NCI-H460 (cell line): Measurements from ENCODE around the gene KLKB1.

RAMPAGE:
- cytosol, long total RNA: no peak
- long total RNA: no peak
- nucleus, long total RNA: no peak
These were observed 4.7 kb downstream of the CYP4V2 start for GRCh38 chr4:186195924-186196563.

GRCh38 chr4:186227115-186227648 is at the start of gene KLKB1:
Gene KLKB1 (plus strand): TSS chr4:186227507.
RAMPAGE:
- cytosol, long total RNA: no peak
- long total RNA: no peak
- nucleus, long total RNA: no peak

DNA sequence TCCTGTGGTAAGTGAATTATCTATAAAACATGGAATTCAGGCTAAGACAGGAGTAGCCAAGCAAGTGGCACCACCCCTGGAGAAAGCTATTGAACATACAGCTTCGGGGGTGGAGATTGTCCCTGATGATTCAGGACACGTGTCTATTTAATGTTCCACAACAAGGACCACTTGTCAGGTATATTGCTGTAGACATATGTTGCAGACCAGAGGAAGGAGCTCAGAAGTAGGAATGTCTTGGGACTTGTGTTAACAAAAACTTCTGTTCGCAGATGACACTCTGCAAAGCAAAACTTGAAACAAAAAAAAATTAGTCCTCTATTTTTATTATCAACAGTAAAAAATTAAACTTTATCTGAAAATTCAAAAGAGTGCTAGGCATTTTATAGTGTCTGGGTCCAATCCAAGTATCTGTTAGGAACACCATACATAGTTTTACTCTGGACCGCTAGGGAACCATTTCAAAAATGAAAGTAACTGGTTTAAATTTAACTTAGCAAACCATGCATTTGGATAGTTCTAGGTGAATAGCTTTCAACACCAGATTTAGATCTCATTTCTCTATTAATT is 1.0 kb downstream of the KLKB1 start:
RAMPAGE:
- cytosol, long total RNA: no peak
- long total RNA: no peak
- nucleus, long total RNA: no peak

GRCh38 chr4:186588506-186589274 is 33.3 kb upstream of the MTNR1A start:
RAMPAGE:
- cytosol, long total RNA: no peak
- long total RNA: no peak
- nucleus, long total RNA: no peak

RAMPAGE:
- cytosol, long total RNA: no peak
- long total RNA: no peak
- nucleus, long total RNA: no peak
These were observed 62.5 kb upstream of the MTNR1A start for GRCh38 chr4:186617504-186618667.

RAMPAGE:
- cytosol, long total RNA: no peak
- long total RNA: no peak
- nucleus, long total RNA: no peak
These were observed 54.6 kb downstream of the FAT1 start for GRCh38 chr4:186668797-186669674.

RAMPAGE:
- cytosol, long total RNA: no peak
- long total RNA: no peak
- nucleus, long total RNA: no peak
These were observed 746 bp downstream of the FAT1 start for GRCh38 chr4:186722764-186723456.

GRCh38 chr4:186755803-186756359 is 32.2 kb upstream of the FAT1 start:
RAMPAGE:
- cytosol, long total RNA: no peak
- long total RNA: no peak
- nucleus, long total RNA: no peak

GRCh38 chr4:186764961-186765563 is 41.4 kb upstream of the FAT1 start:
RAMPAGE:
- cytosol, long total RNA: no peak
- long total RNA: no peak
- nucleus, long total RNA: no peak

DNA sequence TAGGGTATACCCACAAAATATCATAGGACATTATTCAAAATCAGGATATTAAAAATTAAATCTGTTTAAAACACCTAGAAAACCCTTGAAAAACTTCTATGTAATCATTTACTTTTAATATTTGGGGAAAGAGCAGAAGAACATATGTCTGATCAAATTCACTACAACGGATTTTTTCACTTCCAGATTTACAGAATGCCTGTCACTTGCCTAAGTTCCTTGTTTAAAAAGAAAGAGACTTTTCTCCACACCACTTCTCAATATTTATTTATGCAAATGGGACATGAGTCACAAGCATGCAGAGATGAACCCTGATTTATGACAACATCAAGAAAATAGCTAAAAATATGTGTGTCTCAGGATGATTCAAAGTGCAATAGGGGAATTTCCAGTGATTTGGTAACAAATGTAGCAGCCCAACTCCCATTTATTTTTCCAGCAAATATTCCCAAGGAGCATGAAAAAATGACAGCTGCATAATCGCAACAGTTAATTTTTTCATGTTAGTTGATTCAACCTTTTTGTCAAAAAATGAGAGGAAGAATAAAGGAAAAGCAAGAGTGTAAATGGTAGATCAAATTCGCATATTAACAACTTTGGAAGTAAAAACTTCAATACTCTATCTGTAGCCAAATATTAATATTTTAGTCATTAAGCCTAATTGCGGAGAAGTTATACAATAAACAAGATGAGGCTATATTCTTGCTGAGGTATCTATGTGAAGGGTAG is 180.5 kb upstream of the FAT1 start:
RAMPAGE:
- cytosol, long total RNA: no peak
- long total RNA: no peak
- nucleus, long total RNA: no peak

DNA sequence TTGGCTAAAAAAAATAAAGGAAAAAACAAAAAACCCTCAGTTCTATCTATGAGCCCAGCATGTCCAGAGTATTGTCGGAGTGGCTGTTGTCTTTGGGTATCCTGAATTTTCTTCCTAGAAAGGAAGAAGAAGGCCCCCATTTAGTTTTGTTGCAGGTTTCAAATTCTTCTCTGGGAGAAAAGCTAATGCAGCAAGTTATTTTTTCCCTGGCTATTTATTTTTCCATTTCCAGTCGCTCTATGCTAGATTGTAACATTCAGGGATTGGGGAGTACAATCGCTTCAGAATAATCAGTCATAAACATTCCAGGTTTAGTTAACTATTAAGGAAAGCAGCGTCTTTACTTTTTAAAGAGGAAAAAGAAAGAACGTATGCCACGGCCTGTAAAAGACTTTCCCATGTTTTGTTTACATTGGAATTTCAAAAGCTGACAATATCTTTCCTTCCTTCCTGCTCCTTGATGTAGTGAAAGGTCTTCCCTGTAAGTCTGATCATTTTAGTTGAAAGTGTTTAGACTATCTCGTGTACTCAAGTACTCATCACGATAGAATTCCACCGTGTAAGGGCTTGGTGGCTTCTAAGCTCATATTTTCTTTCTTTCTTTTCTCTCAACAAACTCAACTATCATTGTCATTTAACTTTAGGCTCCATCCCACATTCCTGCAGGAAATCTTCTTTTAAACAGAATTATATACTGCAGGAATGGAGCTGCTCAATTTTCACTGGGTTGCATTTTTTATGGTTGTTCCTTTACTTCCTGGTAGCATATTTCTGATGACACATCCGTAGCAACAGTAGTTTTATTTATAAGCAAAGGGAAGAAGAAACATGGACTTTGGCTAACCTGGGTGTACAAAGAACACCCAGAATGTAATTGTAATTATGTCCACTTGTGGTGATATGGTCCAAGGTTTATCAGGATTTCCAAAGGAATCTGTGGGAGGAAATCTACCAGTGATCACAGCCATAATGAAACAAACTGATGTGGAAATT is 213.0 kb upstream of the FAT1 start:
RAMPAGE:
- cytosol, long total RNA: no peak
- long total RNA: no peak
- nucleus, long total RNA: no peak

DNA sequence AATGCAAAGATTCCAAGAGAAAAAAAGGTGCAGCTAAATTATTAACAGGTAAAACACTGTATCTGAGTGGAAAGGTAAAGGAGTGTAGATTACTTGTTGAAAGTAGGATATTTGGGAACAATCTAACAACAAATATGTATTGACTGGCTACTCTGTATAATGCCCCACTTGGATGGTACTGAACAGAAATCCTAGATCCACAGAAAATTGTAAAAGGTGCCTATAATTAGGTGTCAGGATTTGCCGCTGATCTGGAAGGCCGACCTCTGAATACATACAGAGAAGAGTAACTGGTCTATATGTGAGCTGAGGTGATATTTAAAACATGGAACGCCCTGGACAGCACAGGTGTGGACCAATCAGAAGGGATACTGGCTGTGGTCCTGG is 319.7 kb upstream of the FAT1 start:
RAMPAGE:
- cytosol, long total RNA: no peak
- long total RNA: no peak
- nucleus, long total RNA: no peak

DNA sequence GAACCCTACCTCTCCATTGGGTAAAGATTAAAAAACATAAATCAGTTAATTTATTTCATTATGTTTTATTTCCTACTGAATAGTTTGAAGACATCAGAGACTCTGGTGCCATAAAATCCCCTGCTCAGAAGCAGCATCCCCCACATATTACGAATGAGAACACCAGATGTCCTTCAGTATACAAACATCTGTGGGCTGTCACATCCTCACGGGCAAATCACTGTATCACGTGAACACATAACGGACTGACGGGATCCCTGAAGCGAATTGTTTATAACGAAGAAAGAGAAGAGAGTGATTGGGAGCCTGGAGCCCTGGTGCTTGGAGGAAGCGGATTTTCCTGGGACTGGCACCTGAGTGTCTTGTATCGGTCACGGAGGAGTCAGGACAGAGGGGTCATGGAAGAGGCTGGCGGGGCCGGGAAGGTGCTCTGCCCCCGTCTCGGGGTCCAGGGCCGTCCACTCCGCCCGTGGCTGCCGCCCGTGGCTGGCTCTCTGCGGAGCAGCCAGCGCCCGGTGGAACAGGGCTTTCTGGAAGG is 452.7 kb upstream of the FAT1 start:
RAMPAGE:
- cytosol, long total RNA: no peak
- long total RNA: no peak
- nucleus, long total RNA: no peak

GRCh38 chr4:187307265-187307482 is 583.5 kb upstream of the FAT1 start:
RAMPAGE:
- cytosol, long total RNA: no peak
- long total RNA: no peak
- nucleus, long total RNA: no peak

DNA sequence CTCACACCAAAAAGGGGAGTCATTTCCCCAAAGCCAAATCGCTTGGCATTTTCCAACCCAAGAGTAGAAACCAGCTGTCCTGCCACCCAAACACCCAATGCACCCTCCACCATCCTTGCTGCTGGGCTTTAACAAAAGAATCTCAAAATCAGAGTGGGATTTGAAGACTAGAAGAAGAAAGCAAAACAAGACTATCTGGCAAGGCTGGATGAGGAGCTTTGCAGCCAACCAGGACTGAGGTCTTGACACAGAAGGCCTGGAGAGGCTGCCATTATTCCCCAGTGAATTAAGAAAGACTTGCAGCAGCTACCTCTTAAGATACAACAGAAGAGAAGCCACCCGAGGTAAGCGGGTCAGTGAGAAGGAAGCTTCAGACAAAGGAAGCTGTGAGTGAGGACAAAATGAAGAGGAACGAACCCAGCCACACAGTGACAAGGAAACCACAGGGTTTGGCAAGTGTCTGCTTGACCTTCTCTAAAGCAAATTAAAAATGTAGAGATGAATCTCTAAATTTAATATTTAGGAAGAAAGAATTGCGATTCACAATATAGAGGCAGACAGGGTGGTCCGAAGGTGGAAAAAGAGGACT is 281.9 kb upstream of the FRG1 start:
RAMPAGE:
- cytosol, long total RNA: no peak
- long total RNA: no peak
- nucleus, long total RNA: no peak

DNA sequence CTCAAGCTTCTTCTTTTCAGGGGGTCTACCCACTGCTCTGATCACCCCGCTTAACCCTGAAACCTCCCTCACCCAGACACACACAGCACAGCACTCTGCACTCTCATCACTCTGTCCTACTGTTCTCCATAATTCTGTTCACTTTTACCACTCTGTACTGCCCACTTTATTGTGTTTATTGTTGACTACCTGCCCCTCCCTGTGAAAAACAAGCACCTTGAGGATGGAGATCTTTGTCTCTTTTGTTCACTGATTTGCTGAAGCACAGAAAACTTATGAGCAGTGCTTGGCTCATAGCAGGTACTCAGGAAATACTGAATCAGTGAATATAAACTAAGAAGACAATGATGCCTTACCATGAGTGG is 201.5 kb upstream of the FRG1 start:
RAMPAGE:
- cytosol, long total RNA: no peak
- long total RNA: no peak
- nucleus, long total RNA: no peak

RAMPAGE:
- cytosol, long total RNA: no peak
- long total RNA: no peak
- nucleus, long total RNA: no peak
These were observed 12.2 kb downstream of the FRG2 start for GRCh38 chr4:190014727-190015287.